Right atrium auricular region (tissue), 2 donors: ENCODE data around the genes PDHB, FEZF2 and SYNPR.

GRCh38 chr3:58433252-58434327, at the start of gene PDHB:
Gene PDHB, minus strand, starts transcription at chr3:58433832.
- PRO-cap, result bidirectional peak, plus-strand start at chr3:58433579, minus-strand start at chr3:58433437; bidirectional peak, plus-strand start at chr3:58434025, minus-strand start at chr3:58433818
- RAMPAGE, long total RNA, 2 experiments, result start-site peak on the plus strand in 1 of 2 experiments, at chr3:58433583-58433609 at its widest, 11 reads per replicate; start-site peak on the minus strand in 2 of 2 experiments, at chr3:58433818-58433845 at its widest, 3,374 to 4,901 reads per replicate

GRCh38 chr3:58560820-58561316, 16.3 kb downstream of the FAM107A start:
- PRO-cap, result no peak
- RAMPAGE, long total RNA, 2 experiments, result no peak in any of the 2 experiments

DNA sequence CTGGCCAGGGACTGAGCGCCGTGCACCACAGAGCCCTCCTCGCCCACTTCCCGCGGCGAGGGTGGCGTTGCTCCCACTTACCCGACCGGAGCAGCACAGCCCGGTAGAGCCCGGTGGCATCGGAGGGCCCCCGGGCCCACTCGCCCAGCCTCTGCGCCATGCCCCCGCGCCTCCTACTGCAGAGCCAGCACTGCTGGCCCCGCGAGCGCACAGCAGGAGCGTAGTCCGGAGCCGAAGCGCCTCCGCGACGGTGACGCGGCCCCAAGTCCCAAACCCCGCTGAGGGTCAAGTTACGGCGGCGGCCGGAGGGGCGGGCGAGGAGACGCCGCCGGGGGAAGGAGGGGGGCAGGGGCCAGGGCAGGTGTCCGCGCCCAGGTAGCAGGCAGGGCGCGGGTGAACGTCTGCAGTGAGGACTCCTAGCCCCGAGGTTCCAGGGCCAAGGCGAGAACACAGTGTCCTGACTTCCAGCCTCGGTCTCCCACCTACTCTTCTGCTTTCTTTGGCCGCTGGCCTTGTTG, 9.6 kb upstream of the FAM107A start:
- PRO-cap, result no peak
- RAMPAGE, long total RNA, 2 experiments, result no peak in any of the 2 experiments

- PRO-cap, result no peak
- RAMPAGE, long total RNA, 2 experiments, result no peak in any of the 2 experiments
Measured at GRCh38 chr3:58667113-58667671, 618 bp upstream of the FAM3D start.

DNA sequence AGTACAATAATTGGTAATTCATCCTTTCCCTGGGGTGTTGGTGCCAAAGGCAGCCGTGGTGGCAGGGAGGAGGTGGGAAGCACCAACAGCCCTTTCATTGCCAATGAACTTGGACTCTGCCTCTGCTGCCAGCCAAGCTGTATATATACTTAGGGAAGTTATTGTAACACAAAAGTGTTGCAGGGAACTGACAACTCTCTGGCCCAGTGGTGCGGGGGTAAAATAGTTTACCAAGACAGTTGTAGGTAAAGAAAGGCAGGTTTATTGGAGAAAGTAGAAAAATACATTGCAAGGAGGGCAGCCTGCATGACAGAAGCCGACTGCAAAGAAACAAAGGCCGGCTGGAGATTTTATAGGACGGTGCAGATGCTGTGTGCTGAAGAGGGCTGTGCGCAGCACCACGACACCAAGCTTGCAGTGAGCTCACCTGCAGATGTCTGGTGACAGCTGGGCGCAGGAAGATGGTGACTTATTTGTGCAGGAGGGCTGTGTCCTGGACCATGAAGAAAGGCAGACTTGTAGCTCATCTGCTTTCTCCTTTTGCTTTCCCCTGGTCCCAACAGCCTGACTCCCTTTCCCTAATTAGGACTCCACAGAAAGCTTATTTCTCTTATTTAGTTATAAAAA, 4.1 kb upstream of the FAM3D start:
- PRO-cap, result no peak
- RAMPAGE, long total RNA, 2 experiments, result no peak in any of the 2 experiments

- PRO-cap, result no peak
- RAMPAGE, long total RNA, 2 experiments, result no peak in any of the 2 experiments
Measured at GRCh38 chr3:60224060-60224578, 1027.1 kb downstream of the FHIT start.

GRCh38 chr3:60467165-60467919, 783.9 kb downstream of the FHIT start:
- PRO-cap, result no peak
- RAMPAGE, long total RNA, 2 experiments, result no peak in any of the 2 experiments

DNA sequence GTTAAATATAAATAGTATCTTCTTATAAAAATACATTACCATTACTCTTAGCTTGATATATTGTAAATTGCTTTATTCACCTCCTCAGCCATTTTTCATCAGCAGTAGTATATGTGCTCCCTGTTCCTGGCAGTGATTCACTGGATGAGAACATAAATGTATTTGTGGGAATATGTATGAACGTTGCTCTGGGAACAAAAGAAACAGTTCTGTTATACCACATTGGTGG, 284.3 kb downstream of the FHIT start:
- PRO-cap, result no peak
- RAMPAGE, long total RNA, 2 experiments, result no peak in any of the 2 experiments

- PRO-cap, result no peak
- RAMPAGE, long total RNA, 2 experiments, result no peak in any of the 2 experiments
Measured at GRCh38 chr3:61742567-61743259, 181.3 kb downstream of the PTPRG start.

DNA sequence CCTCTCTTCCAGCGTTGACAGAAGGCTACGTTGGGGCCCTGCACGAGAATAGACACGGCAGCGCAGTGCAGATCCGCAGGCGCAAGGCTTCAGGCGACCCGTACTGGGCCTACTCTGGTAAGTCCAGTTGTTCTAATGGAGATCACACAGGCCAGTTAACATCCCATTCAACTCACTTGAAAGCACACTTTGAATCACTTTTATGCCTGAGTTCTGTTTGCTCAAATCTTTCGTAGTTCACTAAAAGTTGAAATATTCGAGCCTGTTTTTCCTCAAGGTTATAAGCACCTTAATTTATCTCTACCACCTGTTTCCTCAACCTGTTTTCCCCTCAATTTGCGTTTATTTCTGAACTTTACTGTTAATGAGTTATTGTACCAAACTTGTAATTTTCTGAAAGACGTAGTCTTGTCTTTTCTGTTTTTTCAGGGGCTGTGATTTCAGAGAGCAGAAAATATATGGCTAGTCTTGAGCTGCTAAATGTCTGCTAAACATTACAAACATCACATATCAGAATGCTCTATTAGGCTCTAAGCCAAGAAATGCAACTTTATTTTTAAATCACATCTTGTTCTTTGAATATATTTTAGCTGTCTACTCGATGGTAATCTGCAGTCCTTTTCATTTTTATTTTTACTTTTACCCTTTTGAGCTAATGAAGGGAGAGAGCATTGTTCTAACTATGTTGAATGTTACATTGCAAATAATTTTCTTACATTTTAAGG, 187.7 kb downstream of the PTPRG start:
- PRO-cap, result no peak
- RAMPAGE, long total RNA, 2 experiments, result no peak in any of the 2 experiments

GRCh38 chr3:61750600-61751704, 189.6 kb downstream of the PTPRG start:
- PRO-cap, result no peak
- RAMPAGE, long total RNA, 2 experiments, result no peak in any of the 2 experiments

DNA sequence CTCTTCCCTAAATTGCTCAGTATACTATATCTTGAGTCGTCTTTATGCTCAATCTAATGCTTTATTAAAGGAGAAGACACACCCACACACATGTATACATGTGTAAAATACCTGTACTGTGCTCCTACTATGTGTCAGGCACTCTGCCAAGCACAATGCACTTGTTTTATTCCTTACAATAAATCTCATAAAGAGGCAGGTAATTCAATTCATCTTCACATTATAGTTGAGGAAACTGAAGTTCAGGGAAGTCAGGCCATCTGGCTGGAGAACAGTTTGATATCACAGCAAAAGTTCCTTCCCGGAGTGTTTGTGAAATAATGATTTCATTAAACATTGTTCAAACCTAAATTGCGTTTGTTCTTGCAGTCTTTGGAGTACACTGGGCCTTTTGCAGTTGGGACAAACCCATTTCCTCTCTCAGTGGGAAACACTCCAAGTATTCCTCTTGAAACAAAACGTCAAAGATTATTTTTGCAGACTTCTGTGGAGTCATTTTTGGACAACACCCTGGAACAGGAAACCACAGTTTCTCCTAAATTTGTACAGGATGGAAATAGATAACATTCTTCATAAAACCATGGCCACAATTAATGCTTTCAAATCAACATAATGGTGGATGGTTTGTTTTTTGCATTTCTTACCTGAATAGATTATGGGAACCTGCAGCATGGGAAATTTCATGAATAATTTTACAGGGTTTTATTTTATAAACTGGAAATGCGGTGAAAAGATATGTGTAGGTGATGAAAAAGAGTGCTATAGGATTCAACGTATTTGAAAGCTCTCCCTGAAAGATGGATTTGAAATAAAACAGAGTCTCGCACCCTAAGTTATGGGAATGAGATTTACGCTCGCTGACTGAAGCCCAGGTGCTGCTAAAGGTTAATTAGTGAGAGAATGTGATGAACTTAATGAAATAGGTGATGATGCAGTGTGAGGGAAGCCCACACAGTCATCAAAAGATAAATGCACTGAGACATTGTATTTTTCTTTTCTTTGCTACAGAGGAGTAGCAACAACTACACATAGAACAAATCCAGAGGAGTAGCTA, 287.6 kb downstream of the PTPRG start:
- PRO-cap, result bidirectional peak, plus-strand start at position 380 of the sequence, minus-strand start at position 322 of the sequence
- RAMPAGE, long total RNA, 2 experiments, result no peak in any of the 2 experiments

GRCh38 chr3:61850801-61851578, 289.6 kb downstream of the PTPRG start:
- PRO-cap, result no peak
- RAMPAGE, long total RNA, 2 experiments, result no peak in any of the 2 experiments

DNA sequence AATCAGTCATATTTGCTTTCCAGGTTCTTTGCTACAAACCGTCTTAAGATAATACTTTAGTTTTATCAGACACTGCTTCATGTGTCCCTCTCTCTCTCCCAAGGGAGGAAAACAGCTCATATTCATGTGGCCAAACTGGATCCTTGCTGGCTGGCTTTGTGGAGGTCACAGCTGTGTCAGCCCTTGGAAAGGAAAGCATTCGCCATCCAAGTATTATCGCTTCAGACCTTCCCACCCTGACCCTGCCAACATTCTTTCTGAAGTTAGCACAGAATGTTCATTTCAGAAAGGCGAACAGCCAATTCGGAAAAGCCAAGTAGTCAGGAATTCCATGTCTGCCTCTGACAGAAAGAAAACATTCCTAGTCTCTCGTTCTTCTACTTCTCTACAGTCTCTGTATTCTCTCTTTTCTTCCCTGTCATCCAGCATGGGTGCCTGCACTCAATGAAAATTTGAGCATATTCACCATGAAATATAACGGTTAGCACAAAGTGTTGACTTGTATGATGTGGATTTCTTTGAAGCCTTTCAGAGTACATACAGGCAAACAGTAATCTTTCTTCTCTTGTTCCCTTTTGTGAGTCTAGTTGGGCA, 159.0 kb upstream of the C3orf14 start:
- PRO-cap, result bidirectional peak, plus-strand start at position 285 of the sequence, minus-strand start at position 158 of the sequence
- RAMPAGE, long total RNA, 2 experiments, result no peak in any of the 2 experiments

- PRO-cap, result no peak
- RAMPAGE, long total RNA, 2 experiments, result no peak in any of the 2 experiments
Measured at GRCh38 chr3:62267108-62268267, 51.3 kb upstream of the C3orf14 start.

DNA sequence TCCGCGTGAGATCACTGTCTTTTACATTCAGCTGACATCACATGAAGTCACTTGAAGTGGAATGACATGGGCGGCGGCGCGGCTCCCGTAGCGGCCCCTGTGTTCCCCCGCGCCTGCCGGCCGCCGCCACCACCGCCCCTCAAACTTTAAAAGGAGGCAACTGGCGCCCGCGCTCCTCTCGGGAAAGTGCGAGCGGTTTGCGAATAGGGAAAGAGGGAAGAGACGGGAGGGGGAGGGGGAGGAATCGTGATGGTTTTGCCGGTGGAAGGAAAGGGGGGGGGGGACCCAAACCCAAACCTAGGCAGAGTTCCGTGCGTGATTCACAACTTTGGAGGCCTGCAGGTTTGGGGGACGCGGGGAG, at the start of gene FEZF2:
FEZF2 (minus strand) TSS at position 188 of the 361 bp plus-strand sequence.
- PRO-cap, result no peak
- RAMPAGE, long total RNA, 2 experiments, result no peak in any of the 2 experiments

GRCh38 chr3:62607589-62608266, 234.4 kb upstream of the FEZF2 start:
- PRO-cap, result no peak
- RAMPAGE, long total RNA, 2 experiments, result no peak in any of the 2 experiments

DNA sequence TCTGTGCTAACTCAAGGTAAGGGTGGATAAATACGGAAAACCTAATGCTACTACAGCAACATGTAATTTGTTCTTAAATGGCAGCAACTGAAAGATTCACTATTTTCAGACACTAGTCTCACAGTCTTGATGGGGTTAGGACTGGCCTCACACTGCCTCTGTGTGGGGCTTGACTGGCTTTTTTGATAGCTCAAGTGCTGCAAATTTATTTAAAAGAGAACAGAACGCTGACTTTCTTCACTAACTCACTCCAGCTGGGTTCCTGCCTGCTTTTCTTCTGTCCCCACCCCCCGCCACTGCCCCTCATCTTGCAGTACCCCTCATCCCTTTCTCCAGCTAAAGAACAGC, 2.0 kb downstream of the CADPS start:
- PRO-cap, result no peak
- RAMPAGE, long total RNA, 2 experiments, result no peak in any of the 2 experiments

DNA sequence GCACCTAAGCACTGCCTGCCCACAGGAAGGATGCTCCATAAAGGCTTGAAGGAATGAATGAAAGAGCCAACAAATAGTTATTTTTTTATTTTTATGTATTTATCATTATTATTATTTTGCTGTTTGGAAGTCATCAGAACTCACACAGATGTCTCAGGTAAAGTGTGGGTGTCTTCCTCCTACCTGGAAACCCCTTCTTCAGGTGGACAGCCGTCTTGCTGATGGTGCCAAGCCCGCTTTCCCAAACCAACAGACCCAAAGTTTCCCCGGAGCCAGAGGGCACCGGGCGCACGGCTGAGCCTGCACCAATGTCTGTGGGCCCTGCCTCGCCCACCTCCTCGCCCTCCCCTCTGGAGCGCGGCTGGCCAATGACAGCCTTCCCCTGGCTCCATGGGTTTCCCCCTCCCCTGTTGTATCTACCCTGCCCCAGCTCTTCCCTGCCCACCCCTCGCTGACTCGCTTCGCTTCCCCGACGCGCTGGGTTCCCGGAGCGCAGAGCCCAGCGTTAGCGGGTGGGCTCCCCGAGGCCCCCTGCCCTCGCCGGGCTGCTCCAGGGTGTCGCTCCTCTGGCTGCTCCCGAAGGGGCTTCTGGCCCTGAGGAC, at the start of gene SYNPR:
SYNPR (plus strand) TSS at position 444 of the 602 bp plus-strand sequence.
- PRO-cap, result no peak
- RAMPAGE, long total RNA, 2 experiments, result no peak in any of the 2 experiments

GRCh38 chr3:63307612-63308070, 29.5 kb downstream of the SYNPR start:
- PRO-cap, result no peak
- RAMPAGE, long total RNA, 2 experiments, result no peak in any of the 2 experiments